ENCODE data around the genes TBC1D10B, TMEM265 and RNF40.

- PRO-cap, 2 experiments = no peak in any of the 2 experiments
Observed at GRCh38 chr16:29999233-29999575, 3.2 kb downstream of the INO80E start.

- PRO-cap, 2 experiments = no peak in any of the 2 experiments
Observed at GRCh38 chr16:30055042-30055649, 2.2 kb downstream of the ENSG00000285043 start.

DNA sequence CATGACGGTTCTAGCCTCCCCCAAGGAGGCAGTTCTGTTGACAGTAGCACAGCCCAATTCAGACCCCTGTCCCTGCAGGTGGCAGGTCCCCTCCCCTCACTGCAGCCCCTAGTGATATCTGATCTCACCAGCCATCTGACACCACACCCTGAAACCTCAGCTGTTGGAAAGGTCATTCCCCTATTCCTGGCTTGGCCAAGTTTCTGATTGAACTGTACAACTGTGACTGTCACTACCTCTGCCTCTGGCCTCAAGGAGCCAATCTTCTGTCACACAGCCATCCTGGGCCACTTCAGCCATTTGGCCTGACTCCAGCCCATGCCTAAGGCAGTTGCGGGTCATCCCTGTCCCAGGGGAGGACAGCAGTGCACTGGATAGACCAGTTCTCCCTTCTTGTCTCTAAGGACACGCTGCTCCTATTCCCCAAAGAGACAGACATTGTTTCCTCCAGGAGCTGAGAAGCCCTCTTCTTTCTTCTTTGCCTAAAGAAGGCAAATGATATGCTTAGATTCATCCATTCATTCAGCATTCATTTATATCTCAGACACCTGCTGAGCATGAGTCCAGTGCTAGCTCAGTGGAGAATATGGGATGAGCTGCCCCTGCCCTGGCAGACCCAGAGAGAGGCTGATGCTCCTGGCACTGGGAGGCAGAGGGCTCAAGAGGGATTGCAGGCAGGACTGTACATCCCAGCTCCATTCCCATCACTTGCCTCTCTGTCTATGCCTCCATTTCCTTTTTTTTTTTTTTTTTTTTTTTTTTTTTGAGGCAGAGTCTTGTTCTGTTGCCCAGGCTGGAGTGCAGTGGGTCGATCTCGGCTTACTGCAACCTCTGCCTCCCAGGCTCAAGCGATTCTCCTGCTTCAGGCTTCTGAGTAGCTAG is 4.5 kb upstream of the ALDOA start:
- PRO-cap, 2 experiments = no peak in any of the 2 experiments

- PRO-cap, 2 experiments = no peak in any of the 2 experiments
Observed at GRCh38 chr16:30067174-30068056, 1.9 kb downstream of the ALDOA start.

DNA sequence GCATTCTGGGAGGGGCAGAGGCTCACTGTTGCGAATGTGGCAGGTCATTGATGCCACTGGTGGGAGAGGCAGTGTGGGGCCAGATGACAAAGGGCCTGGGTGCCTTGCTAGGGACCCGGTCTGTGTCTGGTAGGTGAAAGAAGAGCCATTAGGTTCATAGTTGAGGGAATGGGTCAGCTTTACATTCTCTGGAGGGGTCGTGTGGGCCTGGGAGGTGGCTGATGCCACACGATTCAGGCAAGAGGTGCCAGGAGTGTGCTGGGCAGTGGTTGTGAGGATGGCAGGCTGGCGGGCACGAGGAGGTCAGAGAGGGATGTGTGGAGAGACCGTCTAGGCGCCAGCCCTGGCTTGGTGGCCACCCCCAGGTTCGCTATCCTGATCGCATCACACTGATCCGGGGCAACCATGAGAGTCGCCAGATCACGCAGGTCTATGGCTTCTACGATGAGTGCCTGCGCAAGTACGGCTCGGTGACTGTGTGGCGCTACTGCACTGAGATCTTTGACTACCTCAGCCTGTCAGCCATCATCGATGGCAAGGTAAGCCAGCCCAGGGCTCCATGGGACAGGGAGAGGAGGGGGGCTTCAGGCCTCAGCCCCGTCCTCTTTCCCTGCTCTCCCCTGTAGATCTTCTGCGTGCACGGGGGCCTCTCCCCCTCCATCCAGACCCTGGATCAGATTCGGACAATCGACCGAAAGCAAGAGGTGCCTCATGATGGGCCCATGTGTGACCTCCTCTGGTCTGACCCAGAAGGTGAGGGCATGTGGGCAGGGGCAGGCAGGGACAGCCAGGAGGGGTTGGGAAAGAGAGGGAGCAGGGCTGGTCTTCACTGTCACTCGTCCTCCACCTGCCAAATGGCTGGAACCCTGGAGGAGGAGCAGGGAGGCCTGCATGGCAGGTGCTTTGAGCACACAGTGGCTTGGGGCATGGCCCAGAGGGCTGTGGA is 7.5 kb downstream of the PPP4C start:
- PRO-cap, 2 experiments = no peak in any of the 2 experiments

- PRO-cap, 2 experiments = no peak in any of the 2 experiments
Observed at GRCh38 chr16:30116634-30117569, 3.6 kb upstream of the GDPD3 start.

- PRO-cap, 2 experiments = no peak in any of the 2 experiments
Observed at GRCh38 chr16:30276191-30276561, 27.9 kb upstream of the NPIPB13 start.

- PRO-cap, 2 experiments = peak in 2 of 2 experiments; most common minus-strand start chr16:30370494 (in 2)
Observed at GRCh38 chr16:30370351-30370841, at the start of gene TBC1D10B. TSS of gene TBC1D10B (minus strand) at chr16:30370494.

GRCh38 chr16:30372041-30372533 is 1.8 kb upstream of the TBC1D10B start:
- PRO-cap, 2 experiments = no peak in any of the 2 experiments

GRCh38 chr16:30377190-30378309 is 2.9 kb downstream of the MYL11 start:
- PRO-cap, 2 experiments = peak in 2 of 2 experiments; most common plus-strand start chr16:30377871 (in 1); most common minus-strand start chr16:30377798 (in 2)

DNA sequence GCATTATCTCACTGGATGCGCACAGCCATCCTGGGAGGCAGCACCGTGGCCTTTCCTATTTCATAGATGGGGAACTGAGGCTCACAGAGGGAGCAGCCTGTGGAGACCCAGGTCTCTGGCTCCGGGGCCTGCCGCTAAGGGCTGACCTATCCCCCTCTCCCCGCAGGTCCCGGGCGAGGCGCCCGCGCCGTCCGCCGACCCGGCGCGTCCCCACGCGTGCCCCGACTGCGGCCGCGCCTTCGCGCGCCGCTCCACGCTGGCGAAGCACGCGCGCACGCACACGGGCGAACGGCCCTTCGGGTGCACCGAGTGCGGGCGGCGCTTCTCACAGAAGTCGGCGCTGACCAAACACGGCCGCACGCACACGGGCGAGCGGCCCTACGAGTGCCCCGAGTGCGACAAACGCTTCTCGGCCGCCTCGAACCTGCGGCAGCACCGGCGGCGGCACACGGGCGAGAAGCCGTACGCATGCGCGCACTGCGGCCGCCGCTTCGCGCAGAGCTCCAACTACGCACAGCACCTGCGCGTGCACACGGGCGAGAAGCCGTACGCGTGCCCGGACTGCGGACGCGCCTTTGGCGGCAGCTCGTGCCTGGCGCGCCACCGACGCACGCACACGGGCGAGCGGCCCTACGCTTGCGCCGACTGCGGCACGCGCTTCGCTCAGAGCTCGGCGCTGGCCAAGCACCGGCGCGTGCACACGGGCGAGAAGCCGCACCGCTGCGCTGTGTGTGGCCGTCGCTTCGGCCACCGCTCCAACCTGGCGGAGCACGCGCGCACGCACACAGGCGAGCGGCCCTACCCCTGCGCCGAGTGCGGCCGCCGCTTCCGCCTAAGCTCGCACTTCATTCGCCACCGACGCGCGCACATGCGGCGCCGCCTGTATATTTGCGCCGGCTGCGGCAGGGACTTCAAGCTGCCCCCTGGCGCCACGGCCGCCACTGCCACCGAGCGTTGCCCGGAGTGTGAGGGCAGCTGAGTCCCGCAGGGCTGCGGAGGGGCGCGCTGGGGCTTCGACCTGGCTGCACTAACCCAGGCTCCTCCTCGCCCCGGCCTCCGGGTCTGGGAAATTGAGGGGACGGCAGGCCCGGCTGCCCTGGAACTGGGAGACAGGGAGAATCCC is 10.3 kb downstream of the ZNF771 start:
- PRO-cap, 2 experiments = peak in 2 of 2 experiments; most common plus-strand start position 539 of the sequence (in 2); most common minus-strand start position 426 of the sequence (in 2)

DNA sequence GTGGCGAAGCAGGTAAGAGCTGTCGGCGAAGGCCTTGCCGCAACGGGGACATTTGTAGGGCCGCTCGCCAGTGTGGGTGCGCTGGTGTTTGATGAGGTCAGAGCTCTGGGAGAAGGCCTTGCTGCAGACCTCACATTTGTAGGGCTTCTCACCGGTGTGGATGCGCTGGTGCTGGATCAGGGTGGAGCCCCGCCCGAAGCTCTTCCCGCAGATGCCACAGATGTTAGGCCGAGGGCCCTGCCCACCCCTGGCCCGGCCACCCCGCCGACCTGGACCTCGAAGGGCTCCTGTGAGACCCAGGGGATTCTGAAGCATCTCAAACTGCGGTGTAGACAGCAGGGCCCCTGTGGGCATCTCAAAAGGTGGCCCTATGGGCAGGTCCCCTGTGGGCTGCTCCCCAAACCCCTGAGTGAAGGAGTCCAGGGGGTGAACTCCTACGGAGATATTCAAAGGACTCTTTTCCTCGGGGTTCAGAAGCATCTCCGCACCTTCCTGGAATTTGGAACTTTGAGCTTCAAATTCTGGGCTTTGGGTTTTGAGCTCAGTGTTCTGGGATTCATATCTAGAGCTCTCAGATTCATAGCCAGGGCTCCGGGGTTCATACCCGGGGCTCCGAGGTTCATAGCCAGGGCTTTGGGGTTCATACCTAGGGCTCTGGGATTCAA is 1.1 kb downstream of the ZNF768 start:
- PRO-cap, 2 experiments = no peak in any of the 2 experiments

DNA sequence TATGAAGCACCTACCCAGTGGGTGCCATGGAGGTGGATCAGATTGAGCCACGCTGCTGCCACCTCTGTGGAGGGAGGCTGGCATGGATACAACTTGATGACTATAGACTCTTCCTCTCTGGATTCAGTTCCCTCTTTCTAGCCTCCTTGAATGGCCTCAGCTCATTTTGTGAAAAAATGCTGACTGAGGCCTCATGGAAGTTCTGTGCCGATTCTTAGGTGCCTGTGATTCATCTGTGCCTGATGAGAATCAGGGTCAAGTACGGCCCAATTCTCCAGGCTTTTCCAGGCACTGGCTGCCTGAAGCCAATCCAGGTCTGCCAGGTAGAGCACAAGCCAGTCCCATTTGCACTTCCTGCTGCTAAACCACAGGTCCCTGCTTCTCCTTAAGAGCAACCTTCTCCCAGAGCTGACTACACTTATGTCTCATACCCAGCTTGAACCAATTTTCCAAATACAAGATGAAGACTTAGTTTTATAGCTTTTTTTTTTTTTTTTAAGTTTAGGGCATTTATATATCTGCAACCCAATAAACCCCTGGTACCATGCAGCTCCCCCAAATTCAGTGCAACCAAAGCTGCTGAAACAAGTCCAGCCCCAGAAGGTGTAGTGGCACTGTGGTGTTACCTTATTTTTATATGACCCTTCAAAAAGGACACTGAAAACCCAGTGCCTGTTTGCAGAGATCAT is 7.2 kb downstream of the ZNF689 start:
- PRO-cap, 2 experiments = no peak in any of the 2 experiments

DNA sequence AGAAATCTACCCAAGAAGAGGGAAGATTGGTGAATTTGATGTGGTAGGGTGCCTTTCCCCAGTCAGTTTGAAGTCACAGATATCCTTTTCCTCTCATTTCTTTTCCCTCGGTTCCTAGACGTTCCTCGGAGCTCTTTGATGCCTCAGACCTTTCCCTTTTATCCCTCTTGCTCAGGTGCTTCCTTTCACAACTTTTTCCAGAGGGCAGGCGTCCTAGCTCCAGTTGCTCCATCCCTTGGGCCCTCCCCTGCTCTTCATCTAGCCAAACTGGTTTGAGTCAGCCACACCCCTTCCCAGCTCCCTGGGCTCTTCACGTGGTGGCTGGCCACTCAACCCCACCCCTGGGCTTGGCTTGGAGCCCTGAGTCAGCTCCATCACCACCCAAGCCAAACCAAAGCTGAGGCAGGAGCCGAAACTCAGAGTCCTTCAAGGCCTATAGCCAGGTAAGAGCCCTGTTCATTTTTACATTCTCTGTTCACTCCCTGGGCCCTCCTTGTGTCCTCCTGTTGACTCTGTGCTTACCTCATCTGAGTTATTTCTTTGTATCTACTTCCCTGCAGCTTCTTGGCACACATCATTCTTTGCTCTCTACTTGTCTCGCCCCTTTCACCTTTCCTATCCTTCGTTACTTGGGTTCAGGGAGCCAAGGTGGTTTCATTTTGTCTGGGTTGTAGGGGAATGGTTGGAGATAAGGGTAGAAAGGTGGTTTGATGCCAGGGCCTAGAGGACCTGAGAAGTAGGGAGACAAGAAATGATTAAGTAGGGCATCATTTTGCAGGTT is at the start of gene TMEM265:
TMEM265 (plus strand) TSS at position 378 of the 781 bp plus-strand sequence.
- PRO-cap, 2 experiments = no peak in any of the 2 experiments

DNA sequence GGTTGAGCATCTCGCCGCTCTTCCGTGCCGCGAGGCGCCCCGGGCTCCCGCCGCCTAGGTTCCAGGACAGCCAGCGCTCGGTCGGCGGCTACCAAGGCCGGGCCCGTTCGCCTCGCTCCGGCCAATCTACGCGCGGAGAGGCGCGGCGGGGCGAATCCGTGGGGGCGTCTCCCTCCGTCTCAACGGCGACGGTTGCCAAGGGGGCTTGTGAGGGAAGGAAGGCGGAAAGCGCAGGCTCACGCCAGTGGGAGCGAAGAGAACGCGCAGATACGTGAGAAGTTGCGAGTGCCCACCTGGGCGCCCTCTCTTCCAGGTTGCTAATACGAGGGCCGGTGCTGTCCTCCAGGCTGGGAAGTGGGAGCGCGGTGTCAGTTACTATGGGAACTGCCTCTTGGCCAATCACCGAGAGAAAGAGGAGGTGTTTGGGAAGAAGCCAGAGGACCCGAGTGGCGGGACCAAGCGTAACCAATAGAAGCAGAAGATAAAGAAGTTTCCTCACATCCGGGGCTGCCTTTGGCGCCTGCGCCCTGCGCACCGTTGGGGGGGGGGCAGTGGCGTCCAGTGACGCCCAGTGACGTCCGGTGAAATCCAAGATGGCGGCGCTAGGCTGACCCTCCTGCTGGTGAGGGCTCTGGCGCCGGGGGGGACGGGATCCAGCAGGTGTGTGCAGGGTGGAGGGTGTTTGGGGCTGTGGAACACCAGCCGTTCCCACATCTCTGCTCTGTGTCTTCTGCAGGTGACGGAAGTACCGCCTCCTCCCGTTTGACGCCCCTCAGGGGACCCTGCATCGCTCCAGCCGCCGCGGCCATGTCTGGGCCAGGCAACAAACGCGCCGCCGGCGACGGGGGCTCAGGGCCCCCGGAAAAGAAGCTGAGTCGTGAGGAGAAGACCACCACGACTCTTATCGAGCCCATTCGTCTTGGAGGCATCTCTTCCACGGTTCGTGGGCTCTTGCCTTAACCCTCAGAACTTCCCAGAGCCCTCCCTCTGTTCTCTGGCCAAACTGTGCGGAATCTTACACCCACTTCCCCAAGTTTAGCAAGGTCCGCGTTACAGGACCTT is at the start of gene RNF40:
RNF40 (plus strand) TSS at position 584 of the 1,062 bp plus-strand sequence.
- PRO-cap, 2 experiments = peak in 2 of 2 experiments; most common plus-strand start position 551 of the sequence (in 1); most common minus-strand start position 322 of the sequence (in 2)

DNA sequence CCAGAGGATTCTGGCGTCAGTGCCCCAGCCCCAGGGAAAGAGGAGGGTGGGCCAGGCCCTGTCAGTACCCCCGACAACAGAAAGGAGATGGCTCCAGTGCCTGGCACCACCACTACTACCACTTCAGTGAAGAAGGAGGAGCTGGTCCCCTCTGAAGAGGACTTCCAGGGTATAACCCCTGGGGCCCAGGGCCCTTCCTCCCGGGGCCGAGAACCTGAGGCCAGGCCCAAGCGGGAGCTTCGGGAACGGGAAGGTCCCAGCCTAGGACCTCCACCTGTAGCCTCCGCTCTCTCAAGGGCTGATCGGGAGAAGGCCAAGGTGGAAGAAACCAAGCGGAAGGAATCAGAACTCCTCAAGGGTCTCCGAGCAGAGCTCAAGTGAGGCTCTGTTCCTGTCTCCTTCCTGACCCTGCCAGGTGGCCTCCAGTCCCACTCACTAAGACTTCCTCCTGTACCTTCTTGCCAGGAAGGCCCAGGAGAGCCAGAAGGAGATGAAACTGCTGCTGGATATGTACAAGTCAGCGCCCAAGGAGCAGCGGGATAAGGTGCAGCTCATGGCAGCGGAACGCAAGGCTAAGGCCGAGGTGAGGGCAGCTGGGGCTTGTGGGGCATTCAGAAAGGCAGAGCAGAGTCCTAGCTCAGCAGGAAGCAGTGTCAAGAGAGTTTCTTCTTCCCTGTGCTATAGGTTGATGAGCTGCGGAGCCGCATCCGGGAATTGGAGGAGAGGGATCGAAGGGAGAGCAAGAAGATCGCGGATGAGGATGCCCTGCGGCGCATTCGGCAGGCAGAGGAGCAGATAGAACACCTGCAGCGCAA is 6.2 kb downstream of the RNF40 start:
- PRO-cap, 2 experiments = no peak in any of the 2 experiments

DNA sequence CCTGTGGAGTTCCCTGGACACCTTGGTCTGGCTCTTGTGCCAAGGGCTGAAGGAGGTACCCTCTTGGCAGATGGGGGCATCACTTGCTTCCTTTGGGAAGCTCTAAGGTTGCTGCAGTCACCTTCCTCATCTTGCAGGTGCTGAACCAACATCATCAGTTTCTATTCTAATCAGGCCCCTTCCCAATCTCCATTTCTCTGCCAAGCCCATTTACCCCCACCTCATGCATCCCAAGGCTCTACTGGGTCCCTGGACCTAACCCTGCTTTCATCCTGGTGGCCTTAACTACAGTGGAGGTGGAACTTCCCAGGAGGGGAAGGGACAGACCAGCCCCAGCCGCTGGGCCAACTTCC is 12.4 kb downstream of the ZNF629 start:
- PRO-cap, 2 experiments = no peak in any of the 2 experiments

GRCh38 chr16:30805004-30805996 is 18.3 kb upstream of the ZNF629 start:
- PRO-cap, 2 experiments = peak in 2 of 2 experiments; most common plus-strand start chr16:30805659 (in 2); most common minus-strand start chr16:30805881 (in 1)

- PRO-cap, 2 experiments = no peak in any of the 2 experiments
Observed at GRCh38 chr16:30875579-30876421, 18.1 kb downstream of the BCL7C start.

DNA sequence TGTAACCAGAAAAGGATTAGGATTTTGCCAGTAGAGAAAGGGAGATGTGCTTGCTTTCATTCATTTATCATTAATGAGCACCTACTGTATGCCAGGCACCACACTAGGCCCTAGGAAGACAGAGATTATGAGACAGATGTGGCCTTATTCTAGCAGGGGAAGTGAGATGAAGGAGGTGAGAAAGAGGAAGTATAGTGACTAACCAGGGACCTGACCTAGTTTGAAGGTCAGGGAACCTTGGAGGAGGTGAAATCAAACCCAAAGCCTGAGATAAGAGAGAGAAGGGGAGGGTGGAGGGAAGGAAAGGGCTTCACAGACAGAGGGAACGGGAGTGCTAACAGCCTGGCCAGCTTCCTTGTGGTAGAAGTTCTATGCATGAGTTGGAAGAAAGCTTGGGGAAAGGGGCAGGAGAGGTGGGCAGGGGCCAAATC is 17.4 kb downstream of the BCL7C start:
- PRO-cap, 2 experiments = no peak in any of the 2 experiments

All from Metastatic Liver Carcinoma in the Adrenal Gland (tissue), 2 donors.